SK-N-DZ (cell line): ENCODE data around the genes TRAK2, C2CD6 and BMPR2.

DNA sequence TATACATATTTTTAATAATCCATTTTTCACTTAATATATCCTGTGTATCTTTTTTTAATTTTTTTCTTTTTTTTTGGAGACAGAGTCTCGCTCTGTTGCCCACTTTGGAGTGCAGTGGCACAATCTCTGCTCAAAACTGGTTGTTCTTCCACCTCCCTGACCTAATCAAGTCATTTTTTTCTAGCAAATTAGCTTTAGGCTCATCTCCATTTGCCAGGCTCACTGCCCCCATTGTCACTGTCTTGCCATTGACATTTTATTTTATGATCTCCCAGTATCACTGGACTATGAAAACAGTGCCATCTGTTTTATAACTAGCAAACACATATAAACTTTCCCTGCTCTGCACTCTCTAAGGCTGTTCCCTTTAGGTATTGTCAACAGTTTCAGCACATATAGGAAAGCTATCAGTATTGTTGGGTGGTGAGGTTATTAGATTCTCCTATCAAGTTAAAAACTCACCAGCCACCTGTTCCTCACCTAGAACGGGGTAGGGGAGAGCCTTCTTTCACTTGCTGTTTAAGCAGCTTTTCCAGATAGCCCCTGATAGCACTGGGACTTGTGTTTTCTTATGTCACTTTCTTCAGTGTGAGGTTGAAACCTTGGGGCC is 32.4 kb downstream of the CFLAR start:
RAMPAGE:
- cytosol, long total RNA, result no peak
- nucleus, long total RNA, result no peak

GRCh38 chr2:201157453-201158878 is 25.0 kb upstream of the CASP10 start:
RAMPAGE:
- cytosol, long total RNA, result no peak
- nucleus, long total RNA, result no peak

RAMPAGE:
- cytosol, long total RNA, result no peak
- nucleus, long total RNA, result no peak
Observed at GRCh38 chr2:201219748-201220753, 37.1 kb downstream of the CASP10 start.

DNA sequence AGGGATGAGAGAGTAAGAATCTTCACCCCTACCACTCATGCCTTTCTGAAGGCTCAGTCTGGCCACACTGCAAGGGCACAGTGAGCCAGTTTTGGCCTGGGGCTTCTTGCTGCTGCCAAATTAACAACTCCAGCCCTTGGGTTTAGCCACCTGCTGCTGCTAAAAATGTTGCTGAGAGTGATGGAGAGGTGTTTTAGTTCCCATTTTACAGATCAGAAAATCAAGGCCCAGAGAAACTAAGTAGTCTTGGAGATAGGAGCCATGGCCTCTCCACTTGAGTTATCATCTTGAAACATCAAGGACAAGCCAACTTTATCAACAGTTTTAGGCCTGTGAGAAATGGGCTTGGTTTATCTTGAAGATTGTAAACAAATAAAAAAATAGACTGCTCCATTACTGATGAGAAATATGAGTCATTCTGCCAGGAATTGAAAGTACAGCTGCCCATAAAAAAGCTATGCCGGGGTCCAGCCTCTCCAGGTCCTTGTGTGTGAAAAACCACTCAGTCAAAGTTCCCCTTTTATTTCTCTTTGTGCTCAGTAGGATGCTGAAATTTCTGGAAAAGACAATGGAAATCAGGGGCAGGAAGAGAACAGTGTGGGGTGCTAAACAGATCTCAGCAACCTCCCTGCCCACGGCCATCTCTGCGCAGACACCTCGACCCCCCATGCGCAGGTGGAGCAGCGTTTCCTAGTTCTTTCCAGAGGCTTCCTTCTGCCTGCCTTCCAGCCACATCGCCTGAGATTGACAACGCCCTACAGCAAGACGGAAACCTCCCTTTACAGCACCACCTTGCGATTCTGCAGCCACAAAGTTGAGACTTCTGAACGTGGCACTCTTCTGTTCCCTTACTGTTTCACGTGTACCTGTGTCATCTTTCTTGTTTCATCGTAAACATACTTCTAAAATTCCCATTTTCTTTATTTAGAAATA is 31.7 kb upstream of the CASP8 start:
RAMPAGE:
- cytosol, long total RNA, result no peak
- nucleus, long total RNA, result no peak

DNA sequence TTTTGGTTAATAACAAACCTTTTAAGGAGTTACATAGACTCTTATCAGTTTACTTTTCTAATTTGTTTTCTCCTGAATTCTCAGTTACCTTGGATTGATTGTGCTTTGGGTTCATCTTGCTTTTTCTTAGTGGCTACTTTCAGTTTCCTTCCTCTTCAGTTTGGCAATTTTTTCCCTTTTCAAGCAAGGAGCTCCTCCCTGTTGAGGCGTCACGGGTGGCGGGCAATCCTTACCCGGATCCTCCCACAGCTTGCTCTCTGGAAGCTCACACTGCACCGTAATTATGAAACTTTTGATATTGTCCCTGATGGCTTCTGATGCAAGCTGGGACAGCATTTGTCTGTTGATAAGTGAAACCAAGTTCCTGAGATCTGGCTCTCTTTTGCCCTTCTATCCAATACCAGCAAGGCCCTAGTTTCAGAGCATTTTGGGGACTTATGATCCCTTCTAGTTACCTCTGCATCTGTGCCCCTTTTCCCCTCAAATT is 20.8 kb upstream of the CASP8 start:
RAMPAGE:
- cytosol, long total RNA, result no peak
- nucleus, long total RNA, result no peak

RAMPAGE:
- cytosol, long total RNA, result no peak
- nucleus, long total RNA, result no peak
Observed at GRCh38 chr2:201380309-201381177, 23.4 kb upstream of the FLACC1 start.

DNA sequence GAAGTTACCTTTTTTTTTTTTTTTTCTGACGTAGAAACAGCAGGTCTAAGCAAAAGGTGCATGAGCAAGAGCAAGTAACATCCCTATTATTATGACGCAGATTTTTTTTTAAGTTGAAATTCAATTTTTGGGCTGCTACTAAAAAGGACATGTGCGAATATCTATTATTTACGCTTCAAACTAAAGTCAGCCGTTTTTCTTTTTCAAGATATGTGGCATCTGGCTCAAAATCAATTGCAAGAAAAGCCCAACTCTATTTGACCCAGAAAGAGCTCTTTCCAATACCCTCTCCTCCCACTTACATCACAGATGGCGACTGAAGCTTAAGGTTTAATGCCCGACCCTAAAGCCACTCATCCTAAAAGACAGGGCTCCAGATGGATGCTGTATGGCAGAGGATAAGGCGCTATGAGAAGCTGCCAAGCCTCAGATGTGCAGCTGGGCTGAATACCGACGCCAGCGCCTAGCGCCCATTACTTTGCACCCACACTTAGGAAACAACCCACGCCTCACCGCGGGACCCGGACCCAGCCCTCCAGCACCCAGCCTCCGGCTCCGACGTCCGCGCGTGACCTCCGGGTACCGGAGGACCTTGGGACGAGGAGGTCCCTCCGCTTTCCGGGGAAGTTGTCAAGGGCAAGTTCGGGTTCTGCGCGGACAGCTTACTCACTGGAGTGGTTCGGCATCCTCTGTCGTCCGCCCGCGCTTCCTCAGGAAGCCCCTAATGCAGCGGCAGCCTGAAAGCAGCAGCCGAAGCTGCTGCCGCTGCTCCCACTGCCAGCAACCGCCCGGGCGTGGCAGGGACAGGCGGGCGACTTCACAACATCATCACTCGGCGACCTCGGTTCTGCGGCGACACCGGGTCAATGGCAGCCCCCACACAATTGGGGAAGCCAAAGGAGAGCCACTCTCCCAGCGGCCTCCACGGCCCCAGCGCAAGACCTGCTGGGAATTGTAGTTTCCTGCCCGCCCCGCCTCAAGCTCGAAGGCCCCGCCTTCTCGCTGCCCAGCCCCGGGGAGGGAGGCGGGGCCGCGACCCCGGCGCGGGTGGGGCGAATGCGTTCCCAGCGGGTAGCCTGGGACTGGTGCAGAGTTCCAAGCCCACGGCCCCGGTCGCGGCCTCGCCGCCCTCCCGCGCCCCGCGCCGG is at the start of gene TRAK2:
Gene TRAK2 (minus strand): TSS at position 779 of the 1,148 bp plus-strand sequence.
RAMPAGE:
- cytosol, long total RNA, result start-site peak on the minus strand centred at position 839 of the sequence, 123 bp wide, 195 and 285 reads in 2 replicates
- nucleus, long total RNA, result no peak

DNA sequence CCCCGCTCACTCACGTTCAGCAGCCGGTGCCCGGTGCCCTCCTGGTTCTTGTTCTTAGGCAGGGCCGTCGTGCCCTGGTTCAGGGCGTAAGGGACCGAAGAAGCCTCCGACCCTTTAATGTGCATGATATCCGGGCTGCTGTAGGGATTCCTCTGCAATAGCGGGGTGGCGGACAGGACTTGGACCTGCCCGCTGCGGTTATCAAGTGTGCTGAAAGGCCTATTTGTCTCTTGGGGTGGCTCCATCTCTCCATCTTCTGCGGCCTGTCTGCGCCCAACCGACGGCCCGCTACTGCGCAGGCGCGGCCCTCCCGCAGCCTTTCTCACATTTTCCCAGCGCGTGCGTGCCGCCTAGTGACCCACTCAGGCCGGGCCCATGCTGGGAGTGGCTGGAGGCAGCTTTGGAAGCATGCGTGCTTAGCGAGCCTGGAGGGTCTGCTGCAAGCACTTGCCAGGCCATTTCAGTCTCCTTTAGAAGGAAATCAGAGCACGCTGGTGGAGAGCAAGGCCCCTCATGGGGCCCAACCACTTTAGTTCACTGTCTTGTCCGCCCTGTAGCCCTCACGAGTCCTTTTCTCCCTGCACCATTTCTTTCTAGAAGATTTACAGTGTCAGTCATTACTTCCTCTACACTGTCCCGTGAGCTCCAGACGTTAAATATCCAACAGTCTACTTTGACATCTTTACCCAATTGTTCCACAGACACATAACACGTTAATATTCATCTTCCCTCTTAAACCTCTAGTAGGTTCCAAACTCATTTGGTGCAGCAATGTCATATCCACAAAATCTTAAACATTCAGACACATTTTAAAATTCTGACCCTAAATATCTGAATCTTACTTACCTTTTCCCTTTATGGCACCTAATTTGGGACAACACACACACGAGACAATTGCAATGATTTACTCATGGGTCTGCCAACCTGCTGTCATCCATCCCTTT is at the start of gene C2CD6:
Gene C2CD6 (minus strand): TSS at position 293 of the 944 bp plus-strand sequence.
RAMPAGE:
- cytosol, long total RNA, result no peak
- nucleus, long total RNA, result no peak

GRCh38 chr2:201696155-201696752 is 2.2 kb downstream of the MPP4 start:
RAMPAGE:
- cytosol, long total RNA, result no peak
- nucleus, long total RNA, result no peak

DNA sequence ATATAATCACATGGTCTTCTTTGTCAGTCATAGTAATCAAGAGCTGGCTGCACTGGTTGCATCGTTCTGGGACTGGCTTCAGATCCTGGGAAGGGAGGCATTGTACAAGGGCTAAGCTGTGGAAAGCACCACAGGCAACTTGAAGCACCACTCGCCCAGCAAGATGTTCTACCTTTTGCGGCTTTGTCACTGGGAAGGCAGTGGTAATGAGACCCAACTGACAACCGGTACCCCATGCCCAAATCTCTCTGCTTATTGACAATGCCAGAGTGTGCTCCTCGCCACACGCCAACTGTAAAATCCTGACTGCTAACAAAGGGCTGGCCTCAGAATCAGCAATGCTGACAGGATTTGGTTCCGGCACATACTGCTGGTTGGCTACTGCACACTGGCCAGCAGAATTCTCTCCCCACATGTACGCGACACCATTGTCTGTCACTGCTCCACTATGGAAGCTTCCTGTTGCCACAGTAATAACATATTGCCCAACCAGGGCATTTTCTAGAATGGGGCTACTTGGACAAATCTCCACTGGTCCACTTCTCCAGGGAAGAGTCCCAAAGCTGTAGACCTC is 19.4 kb downstream of the ALS2 start:
RAMPAGE:
- cytosol, long total RNA, result no peak
- nucleus, long total RNA, result no peak

DNA sequence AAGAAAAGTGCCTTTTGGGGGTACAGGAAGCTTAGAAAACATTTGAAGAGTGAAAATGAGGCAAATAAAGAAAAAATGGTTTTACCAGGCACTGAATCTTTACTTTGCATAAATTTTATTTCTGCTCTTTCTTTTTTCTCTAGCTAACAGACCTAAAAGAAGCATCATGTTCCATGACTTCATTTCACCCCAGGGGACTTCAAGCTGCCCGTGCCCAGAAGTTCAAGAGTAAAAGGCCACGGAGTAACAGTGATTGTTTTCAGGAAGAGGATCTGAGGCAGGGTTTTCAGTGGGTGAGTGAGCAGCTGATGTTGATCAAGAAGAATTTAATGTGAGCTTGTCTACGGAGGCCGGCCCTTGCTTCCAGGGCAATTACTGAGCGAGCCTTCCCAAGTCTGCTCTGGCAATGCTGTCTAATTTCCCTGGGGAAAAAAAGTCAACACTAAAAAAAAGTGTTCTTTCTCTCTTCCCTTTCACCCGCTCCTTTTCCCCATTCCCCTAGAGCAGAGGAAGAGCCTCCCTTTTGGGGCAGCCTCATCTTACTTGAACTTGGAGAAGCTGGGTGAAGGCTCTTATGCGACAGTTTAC is 1.1 kb downstream of the CDK15 start:
RAMPAGE:
- cytosol, long total RNA, result no peak
- nucleus, long total RNA, result no peak

RAMPAGE:
- cytosol, long total RNA, result no peak
- nucleus, long total RNA, result no peak
Observed at GRCh38 chr2:201911368-201911681, 105.0 kb downstream of the CDK15 start.

DNA sequence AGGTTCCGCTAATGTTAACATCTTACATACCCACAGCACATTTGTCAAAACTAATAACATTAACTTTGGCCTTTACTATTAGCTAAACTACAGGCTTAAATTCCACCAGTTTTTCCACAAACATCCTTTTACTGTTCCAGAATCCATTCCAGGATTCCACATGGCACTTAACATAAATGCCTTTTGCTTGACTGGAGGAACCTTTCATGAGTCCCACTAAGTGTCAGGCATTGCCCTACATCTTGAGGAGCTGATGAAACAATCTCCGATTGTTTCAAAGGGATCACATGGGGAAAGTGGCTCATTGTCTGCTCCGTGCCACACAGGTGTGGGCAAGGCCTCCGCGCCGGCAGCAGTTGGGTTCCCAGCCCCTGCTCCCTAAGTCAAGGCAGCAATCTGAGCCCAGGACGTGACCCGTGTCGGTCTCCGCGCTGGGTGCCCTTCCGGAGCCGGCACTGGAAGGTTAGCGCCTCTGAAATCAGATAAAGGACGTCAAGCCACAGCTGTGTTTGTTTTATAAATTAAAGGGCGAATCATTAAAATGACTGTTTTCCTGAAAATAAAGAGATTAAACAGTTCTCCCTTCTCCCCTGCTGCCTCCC is 84.5 kb upstream of the FZD7 start:
RAMPAGE:
- cytosol, long total RNA, result no peak
- nucleus, long total RNA, result no peak

DNA sequence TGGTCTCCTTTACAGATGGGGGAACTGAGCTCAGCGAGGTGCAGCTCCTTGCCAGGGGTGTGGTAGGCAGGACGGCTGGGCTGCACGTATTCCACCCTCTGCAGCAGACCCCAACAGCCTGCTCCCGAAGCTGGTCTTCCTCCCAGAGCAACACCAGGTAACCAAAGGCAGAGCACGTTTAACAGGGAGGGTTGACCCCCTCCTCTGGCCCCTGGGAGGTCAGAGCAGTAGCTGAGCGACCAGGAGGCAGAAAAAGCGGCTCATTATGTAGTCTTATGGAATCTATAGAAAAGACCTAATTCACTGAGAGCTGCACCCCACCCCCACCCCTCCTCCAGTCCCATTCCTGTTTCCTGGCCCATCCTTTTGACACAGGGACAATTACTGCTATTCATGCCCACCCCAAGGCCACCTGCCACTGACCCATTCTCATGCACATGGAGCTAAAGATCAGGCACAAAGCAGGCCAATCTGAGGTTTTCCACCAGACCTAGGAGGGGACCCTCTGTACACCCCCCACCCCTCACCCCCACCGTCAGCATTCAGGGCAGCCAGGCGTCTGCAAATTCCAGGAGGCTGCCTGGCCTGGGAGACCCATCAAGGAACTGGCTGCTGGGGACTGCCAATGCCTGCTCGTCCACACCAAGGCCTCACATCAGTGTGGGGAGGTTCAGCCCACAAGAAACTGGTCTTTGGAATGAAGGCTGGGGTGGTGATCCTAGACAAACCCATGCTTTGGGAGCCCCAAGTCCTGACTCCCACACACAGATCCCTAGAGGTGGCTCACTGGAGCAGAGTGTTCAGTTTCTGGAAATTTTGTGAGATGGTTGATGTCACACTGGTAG is 60.8 kb upstream of the FZD7 start:
RAMPAGE:
- cytosol, long total RNA, result no peak
- nucleus, long total RNA, result no peak

DNA sequence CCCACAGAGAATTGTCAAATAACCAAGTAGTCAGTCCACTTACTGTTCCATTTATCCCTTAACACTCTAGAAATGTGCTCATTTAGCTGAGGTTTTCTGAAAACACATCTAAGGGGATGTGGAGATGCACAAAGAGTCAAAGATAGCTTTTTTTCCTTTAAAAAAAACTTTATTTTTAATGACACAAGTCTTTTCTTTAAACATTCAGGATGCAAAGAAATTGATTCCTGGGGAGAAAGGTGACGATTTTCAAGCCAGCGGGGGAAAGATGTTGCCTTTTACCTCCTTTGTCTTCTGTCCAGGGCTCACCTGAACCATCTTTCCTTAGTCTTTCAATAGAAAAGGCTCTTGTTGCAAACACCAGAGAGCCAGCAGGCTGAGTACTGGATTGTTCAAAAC is 55.6 kb upstream of the FZD7 start:
RAMPAGE:
- cytosol, long total RNA, result no peak
- nucleus, long total RNA, result no peak

DNA sequence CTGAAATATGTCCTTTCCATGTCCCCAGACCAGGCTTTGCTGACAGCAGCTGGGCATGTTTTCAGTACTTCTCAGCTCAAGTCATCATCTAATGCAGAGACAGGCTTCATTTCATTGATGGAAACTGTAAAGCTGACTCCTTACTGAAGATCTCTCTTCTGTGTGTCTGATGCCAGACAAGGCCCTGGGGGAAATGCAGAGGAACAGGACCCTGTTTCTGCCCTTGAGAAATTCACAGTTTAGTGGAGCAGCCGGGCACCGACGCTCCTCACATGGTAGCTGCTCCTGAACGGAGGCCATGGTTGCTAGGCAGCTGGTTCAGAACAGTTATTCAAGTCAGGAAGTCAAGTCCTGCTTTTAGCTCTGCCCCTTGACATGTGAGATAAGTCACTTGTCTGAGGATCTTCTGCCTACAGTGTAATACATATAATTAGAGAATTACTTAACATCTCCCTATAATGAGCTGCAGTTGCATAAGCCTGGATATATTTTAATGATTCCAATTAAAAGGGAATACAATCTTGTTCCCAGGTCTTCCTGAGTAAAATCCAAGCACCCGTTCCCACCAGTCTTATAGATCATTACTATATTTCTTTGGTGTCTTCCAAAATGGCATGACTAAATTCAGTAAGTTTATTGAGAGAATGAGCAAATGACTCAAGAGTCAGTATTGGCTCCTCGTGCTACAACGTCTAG is 24.4 kb upstream of the FZD7 start:
RAMPAGE:
- cytosol, long total RNA, result no peak
- nucleus, long total RNA, result no peak

DNA sequence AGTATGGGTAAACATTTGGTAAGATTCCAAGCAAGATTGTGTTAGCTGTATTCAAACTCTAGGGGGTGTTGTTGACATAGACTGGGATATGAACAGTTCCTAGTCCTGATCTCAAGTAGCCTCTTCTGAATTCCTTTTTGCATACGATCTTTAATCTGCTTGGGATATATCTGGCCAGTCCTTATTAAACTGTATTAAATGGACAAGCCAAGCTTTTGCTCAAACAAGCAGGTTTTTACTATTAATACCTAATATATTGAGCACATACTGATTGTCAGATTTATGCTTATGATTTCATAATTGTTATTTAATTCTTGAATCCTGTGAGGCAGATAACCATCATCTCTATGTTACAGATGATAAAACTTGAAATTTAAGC is 13.5 kb downstream of the NOP58 start:
RAMPAGE:
- cytosol, long total RNA, result no peak
- nucleus, long total RNA, result no peak

RAMPAGE:
- cytosol, long total RNA, result no peak
- nucleus, long total RNA, result no peak
Observed at GRCh38 chr2:202300003-202300481, 34.5 kb downstream of the NOP58 start.

GRCh38 chr2:202375938-202376770 is at the start of gene BMPR2:
Gene BMPR2 (plus strand): TSS chr2:202376327.
RAMPAGE:
- cytosol, long total RNA, result no peak
- nucleus, long total RNA, result no peak

RAMPAGE:
- cytosol, long total RNA, result no peak
- nucleus, long total RNA, result no peak
Observed at GRCh38 chr2:202609669-202610200, 25.0 kb upstream of the FAM117B start.